Brain (tissue), 1 donor: ENCODE data around the gene SAFB.

DNA sequence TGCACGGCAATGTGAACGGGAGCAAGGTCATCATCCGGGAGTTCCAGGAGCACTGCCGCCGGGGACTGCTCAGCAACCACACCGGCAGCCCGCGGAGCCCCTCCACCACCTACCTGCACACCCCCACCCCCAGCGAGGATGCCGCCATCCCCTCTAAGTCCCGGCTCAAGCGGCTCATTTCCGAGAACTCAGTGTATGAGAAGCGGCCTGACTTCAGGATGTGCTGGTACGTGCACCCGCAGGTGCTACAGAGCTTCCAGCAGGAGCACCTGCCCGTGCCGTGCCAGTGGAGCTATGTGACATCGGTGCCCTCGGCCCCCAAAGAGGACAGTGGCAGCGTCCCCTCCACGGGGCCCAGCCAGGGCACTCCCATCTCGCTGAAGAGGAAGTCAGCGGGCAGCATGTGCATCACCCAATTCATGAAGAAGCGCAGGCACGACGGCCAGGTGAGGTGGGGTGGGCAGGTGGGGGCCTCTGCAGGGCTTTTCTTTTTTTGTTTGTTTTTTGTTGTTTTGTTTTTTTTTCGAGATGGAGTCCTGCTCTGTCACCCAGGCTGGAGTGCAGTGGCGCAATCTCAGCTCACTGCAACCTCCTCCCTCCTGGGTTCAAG is 24.4 kb downstream of the UBXN6 start:
- RRBS = 97% methylated on average over 6 of the region's 29 CpGs

DNA sequence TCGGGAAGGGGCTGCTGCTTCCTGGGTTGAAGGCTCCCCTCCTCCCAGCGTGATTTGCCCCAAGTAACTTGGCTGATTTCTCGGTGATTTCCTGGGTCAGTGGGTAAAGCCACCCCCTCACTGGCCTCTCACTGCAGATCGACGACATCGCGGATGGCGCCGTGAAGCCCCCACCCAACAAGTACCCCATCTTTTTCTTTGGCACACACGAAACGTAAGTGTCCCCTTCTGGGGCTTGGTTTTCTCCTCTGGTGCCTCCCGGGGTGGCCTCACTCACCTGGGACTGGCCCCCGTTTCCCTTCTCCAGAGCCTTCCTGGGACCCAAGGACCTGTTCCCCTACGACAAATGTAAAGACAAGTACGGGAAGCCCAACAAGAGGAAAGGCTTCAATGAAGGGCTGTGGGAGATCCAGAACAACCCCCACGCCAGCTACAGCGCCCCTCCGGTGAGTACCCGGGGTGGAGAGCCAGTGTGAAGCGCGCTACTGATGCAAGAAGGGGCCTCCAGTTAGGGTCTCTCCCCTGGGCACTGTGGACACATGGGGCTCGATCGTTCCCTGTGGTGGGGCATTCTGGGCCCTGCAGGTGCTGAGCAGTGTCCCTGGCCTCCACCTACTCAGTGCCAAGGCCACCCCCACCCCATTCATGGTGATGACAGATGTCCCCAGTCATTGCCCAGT is 3.2 kb downstream of the HDGFL2 start:
- RRBS = no CpG with 5 or more reads among the region's 23 CpGs

GRCh38 chr19:4531467-4531979 is 3.5 kb downstream of the PLIN5 start:
- RRBS = no CpG with 5 or more reads among the region's 24 CpGs

GRCh38 chr19:4556491-4556835 is 3.0 kb downstream of the SEMA6B start:
- RRBS = no CpG with 5 or more reads among the region's 14 CpGs

DNA sequence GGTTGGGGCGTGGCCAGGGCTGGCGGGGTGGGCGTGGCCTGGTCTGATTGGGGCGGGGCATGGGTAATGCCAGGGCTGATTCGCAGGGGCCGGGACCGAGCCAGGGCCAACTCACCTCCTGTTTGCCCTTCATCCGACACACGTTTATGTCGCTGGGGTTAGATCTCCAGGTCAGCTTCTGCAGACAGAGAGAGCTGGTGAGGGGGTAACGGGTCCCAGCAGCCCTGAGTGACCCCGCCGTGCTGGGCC is 2.7 kb downstream of the SEMA6B start:
- RRBS = 97% methylated on average over 2 of the region's 13 CpGs

GRCh38 chr19:4581181-4582051 is 21.9 kb upstream of the SEMA6B start:
- RRBS = under 1% methylated on average over 36 of the region's 92 CpGs

- RRBS = 3% methylated on average over 16 of the region's 21 CpGs
Measured at GRCh38 chr19:4584949-4585387, 25.5 kb upstream of the SEMA6B start.

DNA sequence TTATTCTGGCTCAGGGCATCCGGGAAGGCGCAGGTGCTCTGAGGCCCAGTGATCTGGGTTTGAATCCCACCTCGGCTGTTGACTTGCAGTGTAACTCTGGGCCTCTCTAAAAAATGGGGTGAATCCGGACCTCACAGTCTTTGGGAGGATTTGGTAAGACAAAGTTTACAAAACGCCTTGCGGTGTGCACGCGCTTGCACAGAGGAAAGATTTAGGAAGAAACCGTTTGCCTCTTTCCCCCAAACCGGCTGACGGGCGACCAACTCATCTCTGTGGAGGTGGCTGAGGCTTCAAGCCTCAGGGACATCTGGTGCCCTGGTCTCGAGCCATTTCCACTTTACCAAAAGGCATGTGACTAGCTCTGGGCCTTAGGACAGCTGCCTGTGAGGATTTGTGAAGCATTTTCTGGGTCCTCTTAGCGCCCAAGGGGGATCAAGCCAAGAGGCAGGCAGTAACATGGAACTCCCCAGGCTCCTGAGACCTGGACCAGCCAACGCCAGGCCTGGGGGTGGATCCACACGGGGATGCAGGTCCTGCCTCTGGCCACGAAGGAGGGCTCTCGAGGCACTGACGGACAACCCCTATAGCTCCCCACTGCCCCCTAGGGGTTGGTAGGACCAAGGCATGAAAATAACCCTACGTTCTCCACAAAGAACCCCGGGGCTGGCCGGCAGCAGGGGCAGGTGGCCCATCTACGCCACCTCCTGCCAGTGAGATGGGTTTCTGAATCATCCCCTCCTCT is 6.8 kb upstream of the MYDGF start:
- RRBS = 57% methylated on average over 3 of the region's 23 CpGs

GRCh38 chr19:4708599-4708879 is 15.1 kb downstream of the DPP9 start:
- RRBS = no CpG with 5 or more reads among the region's 2 CpGs

DNA sequence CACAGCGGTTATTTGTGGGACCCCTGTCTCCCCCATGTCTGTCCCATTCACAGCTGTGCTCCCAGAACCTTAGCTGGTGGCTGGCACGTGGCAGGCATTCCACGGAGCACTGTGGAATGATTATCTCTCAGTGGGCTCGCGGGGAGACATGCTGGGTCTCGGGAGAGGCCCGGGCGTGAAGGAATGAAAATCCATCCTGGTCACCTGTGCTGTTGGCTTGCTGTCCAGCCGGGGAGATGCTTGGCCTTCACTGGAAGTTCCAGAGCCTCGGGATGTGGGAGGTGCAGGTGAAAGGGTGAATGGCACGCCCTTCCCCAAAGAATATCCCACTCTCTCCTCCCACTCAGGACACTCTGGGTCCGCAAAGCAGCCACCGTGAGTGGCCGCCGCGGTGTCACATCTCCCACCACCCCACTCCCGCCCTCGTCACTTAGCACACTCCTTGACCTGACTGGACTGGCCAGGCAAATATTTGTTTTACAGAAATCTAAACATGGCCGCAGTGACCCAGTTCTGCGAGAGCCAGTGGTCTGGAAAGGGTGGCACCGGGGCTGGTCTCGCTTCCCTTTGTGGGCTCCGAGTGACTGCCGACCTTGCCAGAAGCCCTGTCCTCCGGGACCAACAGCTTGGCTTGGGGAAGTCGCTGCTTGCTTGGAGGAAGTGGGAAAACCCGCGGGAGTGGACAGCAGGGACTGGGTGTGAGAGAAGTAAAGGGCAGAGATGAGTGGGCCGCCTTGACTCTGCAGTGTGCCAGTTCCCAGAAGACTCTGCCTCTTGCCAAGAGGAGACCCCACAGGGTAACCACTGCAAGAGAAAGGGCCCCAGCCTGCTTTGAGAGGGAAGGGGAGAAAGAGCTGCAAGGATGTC is 7.9 kb downstream of the DPP9 start:
- RRBS = 61% methylated on average over 8 of the region's 29 CpGs

GRCh38 chr19:4793497-4794167 is 2.1 kb downstream of the FEM1A start:
- RRBS = 81% methylated on average over 4 of the region's 30 CpGs

DNA sequence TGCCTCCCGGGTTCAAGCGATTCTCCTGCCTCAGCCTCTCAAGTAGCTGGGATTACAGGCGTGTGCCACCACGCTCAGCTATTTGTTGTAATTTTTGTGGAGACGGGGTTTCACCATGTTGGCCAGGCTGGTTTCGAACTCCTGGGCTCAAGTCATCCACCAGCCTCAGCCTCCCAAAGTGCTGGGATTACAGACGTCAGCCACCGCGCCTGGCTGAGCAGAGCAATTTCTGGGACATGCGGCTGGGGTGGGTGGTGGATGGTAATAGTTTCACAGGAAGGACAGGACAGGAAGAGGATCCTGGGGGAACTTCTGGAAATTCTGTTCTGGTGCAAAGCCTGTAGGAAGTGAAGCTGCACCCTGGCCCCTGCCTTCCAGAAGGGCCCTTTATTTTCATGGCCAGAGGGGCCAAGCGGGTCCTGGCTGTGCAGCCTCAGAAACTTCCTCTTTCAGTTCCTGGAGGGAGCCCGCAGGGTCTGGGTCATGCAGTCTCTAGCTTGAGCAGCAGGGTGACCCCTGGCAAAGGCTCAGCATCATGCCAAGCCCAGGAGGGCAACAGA is 15.6 kb downstream of the FEM1A start:
- RRBS = no CpG with 5 or more reads among the region's 12 CpGs

DNA sequence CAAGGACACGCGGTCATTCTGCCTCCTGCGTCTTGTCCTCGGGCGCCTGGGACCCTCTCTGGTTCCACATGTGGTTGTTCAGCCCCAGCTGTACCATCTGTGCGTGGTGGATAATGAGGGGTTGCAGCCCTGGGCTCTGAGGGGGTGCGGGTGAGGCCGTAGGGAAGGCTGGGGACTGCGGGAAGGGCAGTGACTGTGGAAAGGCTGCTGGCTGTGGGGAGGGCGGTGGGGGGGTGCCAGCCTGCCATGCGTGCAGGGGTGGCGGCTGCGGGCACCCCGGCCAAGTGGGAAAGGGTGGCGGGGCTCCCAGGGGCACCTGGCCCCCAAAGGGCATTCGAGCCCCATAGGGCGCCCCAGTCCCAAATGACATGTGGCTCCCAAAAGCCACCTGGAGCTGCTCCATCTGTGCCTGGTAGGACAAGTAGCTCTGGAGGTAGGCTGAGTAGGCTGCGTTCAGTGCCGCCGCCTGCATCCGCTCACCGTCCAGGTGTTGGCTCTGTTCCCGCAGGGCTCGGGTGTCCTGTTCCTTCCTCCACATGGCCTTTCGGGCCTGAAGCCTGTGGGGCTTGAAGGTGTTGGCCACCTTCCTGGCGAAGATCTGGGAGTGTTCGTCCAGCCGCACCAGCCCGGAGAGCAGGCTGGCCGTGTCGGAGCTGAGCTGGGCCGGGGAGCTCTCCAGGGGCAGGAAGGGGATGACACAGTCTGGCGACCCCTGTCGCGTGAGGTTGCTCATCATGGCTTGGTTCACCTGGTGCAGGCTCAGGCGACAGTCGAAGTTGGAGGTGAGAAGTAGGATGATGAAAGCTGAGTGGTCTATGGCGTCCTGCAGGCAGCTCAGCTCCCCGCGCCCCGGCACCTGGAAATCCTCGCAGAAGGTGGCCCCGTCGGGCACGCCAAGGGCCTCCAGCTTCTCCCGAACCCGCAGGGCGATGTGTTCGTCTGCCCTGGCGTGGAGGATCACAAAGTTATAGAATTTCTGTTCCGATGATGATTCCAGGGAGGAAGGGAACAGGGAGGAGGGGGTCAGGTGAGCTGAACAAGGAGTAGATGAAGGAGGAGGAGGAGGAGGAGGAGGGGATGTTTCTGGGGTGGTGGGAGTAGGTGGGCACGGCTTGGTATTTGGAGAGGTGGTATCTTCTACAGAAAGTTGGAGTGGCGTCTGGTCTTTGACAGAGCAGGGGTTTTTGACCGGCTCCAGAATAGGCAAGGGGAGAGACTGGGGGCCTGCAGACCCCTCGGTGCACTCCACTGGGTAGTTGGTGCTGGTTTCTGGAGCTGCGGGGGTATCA is 14.8 kb downstream of the TICAM1 start:
- RRBS = 100% methylated on average over 3 of the region's 56 CpGs

DNA sequence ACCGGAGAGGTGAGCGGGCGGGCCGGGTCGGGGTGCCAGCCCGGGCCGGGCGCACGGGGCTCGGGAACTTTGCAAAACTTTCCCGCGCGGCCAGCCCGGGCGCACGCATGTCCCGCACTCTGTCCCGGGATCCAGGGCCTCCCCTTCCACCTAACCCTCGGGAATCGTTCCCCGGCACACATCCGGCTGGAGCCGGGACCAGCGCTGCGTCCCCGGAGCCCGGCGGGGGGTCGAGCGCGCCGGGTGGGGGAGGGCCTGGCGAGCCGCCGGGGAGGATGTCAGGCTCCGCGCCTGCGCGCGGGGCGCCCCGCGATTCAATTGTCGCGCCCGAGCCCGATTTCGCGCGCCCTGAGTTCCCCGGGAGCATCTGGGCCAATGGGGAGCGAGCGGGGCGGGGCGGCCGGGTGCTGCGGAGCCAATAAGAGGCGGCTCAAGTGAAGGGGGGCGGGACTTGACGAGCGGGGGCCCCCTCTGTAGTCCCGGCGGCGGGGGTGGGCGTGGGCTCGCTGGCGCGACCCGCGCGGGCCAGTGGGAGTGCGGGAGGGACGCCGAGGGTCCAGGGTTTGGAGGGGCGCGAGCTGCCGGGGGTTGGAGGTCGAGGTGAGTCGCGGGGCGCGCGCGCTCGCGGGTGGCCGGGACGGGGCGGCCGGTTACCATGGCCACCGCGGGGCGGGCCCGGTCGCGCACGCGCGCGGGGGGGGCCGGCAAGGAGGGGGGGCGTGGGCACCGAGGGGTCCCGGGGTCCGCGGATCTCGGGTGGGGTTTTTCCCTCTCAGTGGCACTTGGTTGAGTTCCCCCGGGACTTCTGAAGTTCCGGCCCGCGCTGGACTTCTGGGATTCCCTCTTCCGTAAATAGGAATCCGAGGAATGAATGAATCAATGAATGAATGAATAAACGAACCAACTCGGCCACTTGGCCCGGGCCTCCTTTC is 612 bp downstream of the UHRF1 start:
- RRBS = 2% methylated on average over 70 of the region's 116 CpGs

- RRBS = no CpG with 5 or more reads among the region's 45 CpGs
Measured at GRCh38 chr19:5058963-5059721, 90.2 kb downstream of the KDM4B start.

DNA sequence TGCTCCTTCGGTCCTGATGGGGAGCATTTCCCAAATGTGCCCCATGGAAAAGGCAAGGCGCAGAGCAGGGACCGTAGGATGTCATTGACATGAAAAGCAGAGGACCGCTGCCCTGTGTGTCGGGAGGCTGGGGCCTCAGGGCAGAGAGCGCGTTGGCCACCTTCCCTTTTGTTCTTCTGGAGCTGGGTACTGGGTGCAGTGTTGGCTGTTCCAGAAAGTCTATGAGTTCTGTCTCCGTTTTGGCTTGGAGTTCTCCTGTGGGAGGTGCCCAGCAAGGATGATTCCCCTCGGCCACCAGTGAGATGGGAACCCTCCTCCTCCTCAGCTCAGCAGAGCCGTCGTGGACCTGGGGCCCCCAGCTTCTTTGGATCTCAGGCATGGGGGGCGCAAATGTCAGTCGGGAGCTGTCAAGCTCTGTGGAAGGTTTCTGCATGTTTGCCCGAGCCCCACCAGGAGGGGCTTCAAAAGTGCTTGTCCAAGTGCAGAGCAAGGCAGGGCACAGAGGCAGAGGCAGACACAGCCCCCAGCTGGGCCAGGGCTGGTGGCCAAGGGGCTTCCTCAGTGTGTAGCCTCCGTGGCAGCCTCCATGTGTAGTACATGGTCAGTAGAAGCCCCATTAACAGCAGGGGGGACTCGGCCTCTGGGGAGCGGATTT is 128.8 kb downstream of the KDM4B start:
- RRBS = no CpG with 5 or more reads among the region's 17 CpGs

- RRBS = no CpG with 5 or more reads among the region's 14 CpGs
Measured at GRCh38 chr19:5352457-5353032, 11.9 kb upstream of the PTPRS start.

GRCh38 chr19:5622487-5623424 is at the start of gene SAFB:
Gene SAFB (plus strand): TSS chr19:5623083.
- RRBS = 2% methylated on average over 36 of the region's 116 CpGs

DNA sequence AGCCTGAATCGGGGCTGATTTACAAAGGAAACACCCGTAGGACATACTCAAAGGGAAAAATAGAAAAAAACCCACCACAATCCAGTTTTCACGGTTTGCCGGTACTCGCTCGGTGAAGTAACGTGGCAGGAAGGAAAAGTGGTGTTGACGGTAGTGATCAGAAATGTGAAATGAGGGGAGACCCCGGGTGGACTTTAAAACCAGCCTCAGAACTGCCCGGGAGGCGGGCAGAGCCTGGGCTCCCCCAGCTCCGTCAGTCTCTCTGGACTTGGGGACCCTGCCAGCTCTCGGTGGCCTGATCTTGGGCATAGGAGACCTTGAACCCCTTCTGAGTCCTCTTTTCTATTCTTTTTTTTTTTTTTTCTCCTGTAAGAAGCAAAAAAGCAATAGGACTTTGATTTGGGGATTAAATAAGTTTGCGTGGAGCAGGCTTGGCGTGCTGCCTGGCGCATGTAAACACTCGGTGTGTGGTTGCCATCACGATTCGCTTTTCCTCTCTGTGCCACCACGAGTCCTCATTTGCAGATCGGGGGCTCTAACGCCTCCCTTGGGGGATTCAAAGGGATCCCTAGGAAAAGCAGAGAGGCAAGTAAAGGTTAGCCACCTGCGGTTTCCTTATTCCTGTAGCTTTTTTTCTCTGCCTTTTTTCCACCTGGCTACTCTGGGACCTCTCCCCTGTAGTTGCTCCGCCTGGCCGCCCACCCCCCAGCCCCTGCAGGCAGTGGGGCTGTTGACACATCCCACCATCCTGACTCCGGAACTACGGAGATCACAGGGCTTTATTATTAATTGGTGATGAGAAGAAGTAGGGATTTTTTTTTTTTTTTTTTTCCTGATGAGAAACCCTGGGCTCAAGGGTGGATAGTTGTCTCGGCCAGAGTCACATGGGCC is 1.2 kb downstream of the SAFB start:
- RRBS = 2% methylated on average over 5 of the region's 28 CpGs

DNA sequence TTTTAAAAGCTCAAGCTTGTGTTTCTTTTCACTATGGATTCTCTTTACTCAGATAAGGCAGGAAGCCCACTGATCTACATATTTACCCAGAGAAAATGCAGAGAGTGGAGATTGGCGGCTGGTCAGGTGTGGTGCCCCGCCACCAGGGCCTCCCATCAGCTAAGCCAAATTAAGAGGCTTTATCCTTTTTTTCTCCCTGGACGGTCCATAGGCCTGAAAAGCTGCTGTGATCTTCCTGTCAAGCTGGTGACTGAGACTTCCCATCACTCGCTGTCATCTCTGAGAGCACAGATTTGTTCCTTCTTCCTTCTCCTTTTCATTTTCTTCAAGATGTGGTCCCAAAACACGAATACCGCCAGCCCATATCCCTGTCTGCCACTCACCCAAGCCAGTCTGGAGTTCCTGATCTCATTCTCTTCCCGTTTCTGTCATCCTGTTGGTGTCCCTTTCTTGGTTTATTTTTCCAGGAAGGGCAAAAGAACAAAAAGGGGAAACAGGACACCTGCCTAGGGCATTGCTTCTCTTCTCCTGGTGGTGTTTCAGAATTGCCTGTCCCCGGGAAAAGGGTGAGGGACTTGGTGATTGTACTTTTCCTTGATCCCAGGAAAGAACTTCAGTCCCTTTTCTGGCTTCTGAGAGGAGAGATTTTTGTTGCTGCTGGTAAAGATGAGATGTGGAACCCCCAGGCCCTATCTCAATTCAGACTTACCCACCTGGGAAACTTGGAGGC is 2.0 kb downstream of the SAFB start:
- RRBS = no CpG with 5 or more reads among the region's 8 CpGs